T-cell (primary cell): ENCODE data around the gene MRPS6.

GRCh38 chr21:33373956-33374976, 28.9 kb upstream of the IFNGR2 start:
- PRO-cap, 7 experiments = no peak in any of the 7 experiments

DNA sequence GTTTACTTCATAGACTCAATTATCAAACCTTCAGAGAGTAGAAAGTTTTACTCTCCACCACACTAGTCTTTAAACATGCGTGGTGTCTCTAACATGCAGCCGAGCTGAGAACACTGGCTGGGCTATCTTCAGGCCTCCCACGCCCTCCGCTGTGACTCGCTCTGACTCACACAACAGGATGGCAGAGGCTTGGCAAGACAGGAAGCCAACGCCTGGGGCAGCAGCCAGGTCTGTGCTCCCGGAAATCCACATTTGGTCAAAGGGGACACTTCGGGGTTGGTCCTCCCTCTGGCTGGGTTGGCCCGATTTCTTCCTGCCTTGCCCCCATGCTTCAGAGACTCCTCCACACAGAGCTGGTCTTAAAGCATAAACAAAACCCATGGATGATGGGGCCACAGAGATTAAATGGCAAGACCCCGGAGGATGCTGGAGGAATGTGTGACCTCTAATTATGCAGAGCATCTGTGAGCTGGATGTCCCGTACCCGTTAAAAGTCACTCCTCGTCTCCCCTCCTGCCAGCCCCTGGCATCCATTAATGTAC, 22.6 kb upstream of the IFNGR2 start:
- PRO-cap, 7 experiments = peak in 4 of 7 experiments; most common plus-strand start position 169 of the sequence (in 1); most common minus-strand start position 163 of the sequence (in 4)

DNA sequence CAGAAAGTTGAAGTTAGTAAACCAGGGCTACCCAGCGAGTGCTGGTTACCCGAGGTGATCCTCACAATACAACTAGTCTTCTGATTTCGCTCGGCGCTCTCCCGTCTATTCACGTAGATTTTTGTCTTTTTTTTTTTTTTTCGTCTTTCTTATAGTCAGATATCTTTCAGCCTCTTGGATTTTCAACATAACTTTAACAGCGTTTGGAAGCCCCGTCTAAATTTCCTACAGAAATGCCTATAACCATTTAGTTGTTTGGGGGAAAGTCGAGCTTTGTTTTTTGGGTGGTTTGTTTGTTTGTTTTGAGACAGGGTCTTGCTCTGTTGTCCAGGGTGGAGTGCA, 712 bp upstream of the TMEM50B start:
- PRO-cap, 7 experiments = peak in 5 of 7 experiments; most common minus-strand start position 82 of the sequence (in 5)

DNA sequence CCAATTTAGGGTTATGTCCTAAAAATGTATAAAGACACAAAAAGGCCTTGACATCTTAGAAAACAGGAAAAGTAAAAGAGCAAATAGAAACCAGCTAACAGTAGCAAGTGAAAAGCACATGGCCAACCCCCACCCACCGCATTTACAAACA, 239 bp downstream of the GART start:
- PRO-cap, 7 experiments = peak in 1 of 7 experiments; most common minus-strand start position 78 of the sequence (in 1)

- PRO-cap, 7 experiments = peak in 1 of 7 experiments; most common plus-strand start chr21:33552631 (in 1)
These were observed 9.2 kb downstream of the SON start for GRCh38 chr21:33551596-33552899.

DNA sequence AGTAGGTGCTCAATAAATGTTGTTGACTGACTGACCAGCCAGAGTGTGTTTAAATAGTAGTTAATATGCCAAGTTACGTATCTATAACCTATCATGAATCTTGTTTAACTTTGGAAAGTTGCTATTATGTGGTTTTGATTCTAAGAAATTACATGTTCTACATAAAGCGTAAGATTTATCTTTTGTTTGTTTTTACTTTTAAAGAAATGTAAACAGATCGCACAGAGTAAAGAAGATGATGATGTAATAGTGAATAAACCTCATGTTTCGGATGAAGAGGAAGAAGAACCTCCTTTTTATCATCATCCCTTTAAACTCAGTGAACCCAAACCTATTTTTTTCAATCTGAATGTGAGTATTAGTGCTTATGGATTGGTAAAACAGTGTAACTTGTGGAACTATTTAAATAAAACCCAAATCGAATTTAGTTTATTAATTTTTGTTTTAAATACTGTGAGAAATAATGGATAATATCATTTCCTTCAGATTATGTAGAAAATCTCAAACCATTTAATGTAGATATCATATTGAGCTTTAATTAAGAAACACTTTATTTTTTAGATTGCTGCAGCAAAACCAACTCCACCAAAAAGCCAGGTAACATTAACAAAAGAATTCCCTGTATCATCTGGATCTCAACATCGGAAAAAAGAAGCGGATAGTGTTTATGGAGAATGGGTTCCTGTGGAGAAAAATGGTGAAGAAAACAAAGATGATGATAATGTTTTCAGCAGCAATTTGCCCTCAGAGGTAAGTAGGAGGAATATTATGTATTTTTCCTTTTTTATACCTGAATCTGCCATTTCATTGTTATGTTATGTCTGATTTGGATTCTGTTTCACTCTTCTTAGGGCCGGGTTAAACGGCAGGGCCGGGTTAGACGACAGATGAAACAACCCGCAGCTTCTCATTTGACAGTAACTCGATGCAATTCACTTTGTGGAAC, 16.5 kb downstream of the SON start:
- PRO-cap, 7 experiments = peak in 1 of 7 experiments; most common plus-strand start position 844 of the sequence (in 1)

DNA sequence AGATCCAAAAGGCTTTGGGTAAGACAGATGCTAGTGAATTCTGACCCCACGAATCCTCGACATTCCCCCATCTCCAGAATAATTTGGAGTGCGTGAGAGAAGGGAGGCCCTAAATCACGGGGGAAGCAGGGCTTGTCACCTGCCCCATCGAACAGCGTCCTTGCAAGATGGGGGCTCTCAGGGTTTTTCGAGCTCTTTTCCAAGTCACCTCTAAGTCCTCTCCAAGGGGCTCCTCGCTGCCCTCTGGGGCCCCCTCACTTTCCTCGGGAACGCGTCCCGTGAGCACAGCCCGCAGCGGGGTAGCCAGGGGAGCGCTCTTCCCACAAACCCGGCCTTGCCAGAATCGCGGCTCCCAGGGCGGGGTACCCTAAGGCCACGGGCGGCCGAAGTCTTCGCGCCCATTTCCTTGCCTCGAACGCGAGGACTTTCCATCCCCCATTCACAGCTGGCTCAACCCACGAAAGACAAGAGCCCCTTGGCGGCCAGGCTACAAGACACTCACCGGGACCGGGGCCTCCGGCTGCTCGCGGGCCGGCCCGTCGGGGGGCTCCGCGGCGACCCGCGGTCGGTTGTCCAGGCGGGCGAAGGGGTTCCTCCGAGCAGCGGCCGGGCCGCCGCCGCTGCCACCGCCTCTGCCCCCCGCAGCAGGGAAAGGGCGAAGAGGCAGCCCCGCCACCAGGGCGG, 523 bp downstream of the DONSON start:
- PRO-cap, 7 experiments = no peak in any of the 7 experiments

DNA sequence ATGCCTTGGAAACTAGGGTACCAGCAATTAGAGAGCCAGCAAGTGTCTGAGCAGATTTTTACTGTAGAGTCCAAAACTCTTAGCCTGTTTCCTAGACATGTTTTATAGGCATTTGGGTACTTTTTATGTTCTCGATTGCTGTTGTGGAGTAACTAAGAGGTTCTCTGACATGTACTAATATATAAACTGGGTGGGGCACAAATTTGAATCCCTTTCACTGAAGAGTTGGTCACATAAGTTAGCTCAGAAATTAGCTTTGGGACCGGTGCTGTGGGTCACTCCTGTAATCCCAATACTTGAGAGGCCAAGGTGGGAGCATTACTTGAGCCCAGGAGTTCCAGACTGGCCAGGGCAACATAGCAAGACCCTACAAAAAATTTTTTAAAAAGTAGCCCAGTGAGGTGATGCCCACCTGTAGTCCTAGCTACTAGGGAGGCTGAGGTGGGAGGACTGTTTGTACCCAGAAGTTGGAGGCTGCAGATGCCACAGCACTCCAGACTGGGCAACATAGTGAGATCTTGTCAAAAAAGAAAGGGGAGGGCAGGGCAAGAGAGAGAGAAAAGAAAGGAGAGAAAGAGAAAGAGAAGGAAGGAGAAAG, 6.1 kb downstream of the ITSN1 start:
- PRO-cap, 7 experiments = no peak in any of the 7 experiments

GRCh38 chr21:33801518-33802135, 114.0 kb downstream of the ATP5PO start:
- PRO-cap, 7 experiments = no peak in any of the 7 experiments

DNA sequence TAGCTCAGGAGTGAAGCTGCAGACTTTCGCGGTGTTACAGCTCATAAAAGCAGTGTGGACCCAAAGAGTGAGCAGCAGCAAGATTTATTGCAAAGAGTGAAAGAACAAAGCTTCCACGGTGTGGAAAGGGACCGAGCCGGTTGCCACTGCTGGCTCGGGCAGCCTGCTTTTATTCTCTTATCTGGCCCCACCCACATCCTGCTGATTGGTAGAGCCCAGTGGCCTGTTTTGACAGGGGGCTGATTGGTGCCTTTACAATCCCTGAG, 47.7 kb downstream of the ATP5PO start:
- PRO-cap, 7 experiments = no peak in any of the 7 experiments

GRCh38 chr21:33930924-33931085, 15.2 kb upstream of the ATP5PO start:
- PRO-cap, 7 experiments = no peak in any of the 7 experiments

- PRO-cap, 7 experiments = peak in 7 of 7 experiments; most common plus-strand start chr21:33948479 (in 7); most common minus-strand start chr21:33948454 (in 6)
These were observed 32.9 kb upstream of the ATP5PO start for GRCh38 chr21:33948154-33949156.

- PRO-cap, 7 experiments = no peak in any of the 7 experiments
These were observed 61.3 kb upstream of the ATP5PO start for GRCh38 chr21:33976834-33977427.

GRCh38 chr21:34072710-34073773, at the start of gene MRPS6:
TSS of gene MRPS6 (plus strand) at chr21:34073578.
- PRO-cap, 7 experiments = peak in 7 of 7 experiments; most common plus-strand start chr21:34073578 (in 7); most common minus-strand start chr21:34073294 (in 1)

DNA sequence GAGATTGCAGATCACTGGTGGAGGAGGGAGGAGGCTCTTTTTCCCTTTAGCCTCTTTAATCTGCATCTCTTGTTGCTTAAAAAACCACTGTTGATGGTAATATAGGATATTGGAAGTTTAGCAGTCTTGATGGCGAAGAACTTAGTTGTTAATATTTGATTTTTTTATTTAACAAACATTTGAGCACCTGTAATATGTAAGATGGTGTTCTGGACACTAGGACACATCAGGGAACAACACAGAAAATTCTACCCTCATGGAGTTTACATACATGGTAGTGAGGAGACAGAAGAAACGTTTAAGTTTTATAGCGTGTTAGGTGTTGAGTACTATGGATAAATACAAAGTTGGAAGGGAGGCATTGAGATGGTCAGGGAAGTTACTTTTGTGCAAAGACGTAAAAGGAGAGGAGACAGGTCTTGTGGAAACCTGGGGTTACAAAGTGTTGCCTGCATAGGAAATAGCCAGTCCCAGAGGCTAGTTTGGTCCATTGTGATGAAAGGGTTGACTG, 13.9 kb downstream of the MRPS6 start:
- PRO-cap, 7 experiments = no peak in any of the 7 experiments

DNA sequence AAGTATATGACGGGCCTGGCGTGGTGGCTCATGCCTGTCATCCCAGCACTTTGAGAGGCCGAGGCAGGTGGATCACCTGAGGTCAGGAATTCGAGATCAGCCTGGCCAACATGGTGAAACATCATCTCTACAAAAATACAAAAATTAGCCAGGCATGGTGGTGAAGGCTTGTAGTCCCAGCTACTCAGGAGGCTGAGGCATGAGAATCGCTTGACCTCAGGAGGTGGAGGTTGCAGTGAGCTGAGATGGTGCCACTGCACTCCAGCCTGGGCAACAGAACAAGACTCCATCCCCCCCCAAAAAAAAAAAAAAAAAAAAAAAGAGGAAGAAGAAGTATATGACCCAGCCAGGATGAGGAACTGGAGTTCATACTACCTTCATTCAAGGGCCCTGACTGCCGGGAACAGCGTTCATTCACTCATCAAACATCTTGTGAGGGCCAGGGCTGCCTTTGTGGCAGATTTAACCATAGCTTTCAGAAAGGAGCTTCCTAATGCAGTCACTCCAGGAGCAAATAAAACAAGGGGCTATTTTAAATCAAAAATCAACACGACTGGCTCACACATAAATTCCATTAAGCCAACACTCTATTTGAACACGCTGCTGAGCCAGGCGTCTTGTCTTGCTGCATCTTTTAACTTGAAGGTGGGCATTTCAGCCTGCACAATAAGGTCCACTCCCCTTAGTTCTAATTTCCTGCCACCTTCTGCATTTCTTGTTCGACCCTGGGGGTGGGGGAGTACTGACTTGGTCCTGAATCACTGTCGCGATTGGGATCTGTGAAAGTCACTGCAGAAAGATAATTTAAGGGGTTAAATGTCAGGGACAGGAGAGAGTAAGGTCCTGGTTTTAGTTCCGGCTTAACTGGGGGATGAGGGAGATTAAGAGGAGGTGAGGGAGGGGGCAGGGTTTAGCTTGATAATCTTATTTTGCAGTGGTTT, 127.7 kb downstream of the MRPS6 start:
- PRO-cap, 7 experiments = peak in 1 of 7 experiments; most common minus-strand start position 883 of the sequence (in 1)

GRCh38 chr21:34524196-34524612, 12.2 kb upstream of the KCNE1 start:
- PRO-cap, 7 experiments = no peak in any of the 7 experiments

DNA sequence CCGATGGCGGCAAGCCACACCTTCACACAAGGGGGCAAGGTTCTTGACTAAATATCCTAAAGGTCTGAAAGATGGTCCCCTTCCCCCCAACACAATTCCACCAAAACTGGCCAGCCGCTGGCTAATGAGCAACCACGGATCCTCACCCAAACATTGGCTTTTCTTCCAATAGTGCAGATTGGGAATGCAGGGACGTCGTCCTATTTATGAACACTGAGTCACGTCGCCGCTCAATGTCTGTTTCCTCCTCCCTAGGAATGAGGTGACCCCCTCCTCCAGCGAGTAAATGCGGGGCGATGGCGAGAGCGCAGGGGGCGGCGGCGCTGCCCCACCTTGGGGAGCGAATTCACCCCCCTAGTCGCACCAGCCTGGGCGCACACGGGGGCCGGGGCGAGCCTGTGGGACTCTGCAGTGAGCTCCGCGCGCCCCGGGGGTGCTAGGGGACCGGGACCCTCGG, 753 bp downstream of the RCAN1 start:
- PRO-cap, 7 experiments = no peak in any of the 7 experiments

DNA sequence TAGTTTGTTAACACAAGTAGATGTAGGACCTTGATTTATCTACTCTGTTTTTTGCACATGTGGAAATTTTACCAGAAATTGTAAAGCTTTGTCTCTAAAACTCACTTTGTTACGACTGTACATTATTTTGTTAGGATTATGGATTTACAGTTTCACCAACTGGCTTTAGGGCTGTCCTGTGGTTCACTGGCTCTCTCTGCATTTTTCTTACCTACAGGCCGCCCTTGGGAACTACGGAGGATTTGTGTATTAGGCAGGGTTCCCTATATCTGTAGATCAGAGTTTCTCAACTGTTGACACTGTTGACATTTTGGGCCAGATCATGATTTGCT, 125.6 kb downstream of the CLIC6 start:
- PRO-cap, 7 experiments = no peak in any of the 7 experiments

DNA sequence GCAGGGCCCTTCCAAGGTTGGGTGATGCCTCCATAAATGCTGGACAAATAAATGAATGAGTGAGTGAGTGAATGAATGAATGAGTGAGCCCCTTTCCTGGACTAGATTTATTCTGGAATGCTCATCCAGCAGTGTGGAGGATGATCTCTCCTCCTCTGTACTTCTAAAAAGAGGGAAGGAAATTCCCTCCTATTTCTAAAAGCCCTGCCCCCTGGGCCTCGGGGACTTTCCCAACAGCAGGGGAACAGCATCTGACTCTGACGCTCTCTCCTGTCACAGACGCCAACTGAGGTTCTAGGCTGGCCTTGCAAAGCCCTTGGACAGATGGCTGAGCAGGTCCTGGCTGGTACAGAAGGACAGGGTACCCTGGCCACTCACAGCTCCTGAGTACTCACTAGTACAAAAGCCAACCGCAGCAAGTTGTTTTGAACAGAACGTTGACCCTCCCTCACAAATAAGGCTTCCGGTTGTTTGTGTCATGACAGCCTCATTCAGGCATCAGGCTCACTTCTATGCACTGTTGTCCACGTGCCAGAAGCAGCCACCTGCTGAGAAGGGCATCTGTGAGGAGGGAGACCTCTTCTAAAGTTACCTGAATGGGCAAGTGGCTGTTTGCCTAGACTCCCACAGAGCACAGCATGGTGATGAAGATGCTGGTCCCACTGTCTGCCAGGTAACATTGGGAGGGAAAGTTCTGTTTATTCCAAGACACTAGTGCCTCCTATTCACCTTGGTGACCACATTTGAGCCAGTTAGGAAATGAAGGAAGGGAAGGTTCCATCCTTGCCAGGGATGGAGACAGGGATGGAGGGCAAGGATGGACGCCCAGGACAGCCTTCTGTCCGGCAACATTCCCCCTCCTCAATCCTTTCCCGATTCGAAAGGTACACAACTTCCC, 176.0 kb downstream of the CLIC6 start:
- PRO-cap, 7 experiments = no peak in any of the 7 experiments